Helper T cell (primary cell): ENCODE results near the genes LYRM7, CDC42SE2, MEIKIN, IL3 and P4HA2.

GRCh38 chr5:128167504-128168063, 84.0 kb downstream of the SLC12A2 start:
- PRO-cap, 2 experiments, result no peak in any of the 2 experiments

DNA sequence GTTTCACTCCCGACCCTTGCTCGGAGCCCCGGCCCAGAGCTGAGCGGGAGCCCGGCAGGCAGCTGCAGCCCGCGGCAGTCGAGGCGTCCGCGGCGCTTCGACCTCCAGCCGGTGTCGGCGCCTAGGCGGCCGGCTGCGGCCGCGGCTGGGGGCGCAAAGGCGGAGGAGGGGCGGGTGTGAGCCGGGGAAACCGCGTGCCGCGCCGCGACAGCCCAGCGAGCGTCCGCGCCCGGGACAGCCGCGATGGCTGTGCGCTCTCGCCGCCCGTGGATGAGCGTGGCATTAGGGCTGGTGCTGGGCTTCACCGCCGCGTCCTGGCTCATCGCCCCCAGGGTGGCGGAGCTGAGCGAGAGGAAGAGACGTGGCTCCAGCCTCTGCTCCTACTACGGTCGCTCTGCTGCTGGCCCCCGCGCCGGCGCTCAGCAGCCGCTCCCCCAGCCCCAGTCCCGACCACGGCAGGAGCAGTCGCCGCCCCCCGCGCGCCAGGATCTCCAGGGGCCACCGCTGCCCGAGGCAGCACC, 382 bp downstream of the CHSY3 start:
- PRO-cap, 2 experiments, result no peak in any of the 2 experiments

GRCh38 chr5:130883838-130884415, 281.1 kb downstream of the HINT1 start:
- PRO-cap, 2 experiments, result no peak in any of the 2 experiments

GRCh38 chr5:131069343-131069588, 95.8 kb downstream of the HINT1 start:
- PRO-cap, 2 experiments, result peak in 1 of 2 experiments; most common plus-strand start chr5:131069426 (in 1); most common minus-strand start chr5:131069425 (in 1)

DNA sequence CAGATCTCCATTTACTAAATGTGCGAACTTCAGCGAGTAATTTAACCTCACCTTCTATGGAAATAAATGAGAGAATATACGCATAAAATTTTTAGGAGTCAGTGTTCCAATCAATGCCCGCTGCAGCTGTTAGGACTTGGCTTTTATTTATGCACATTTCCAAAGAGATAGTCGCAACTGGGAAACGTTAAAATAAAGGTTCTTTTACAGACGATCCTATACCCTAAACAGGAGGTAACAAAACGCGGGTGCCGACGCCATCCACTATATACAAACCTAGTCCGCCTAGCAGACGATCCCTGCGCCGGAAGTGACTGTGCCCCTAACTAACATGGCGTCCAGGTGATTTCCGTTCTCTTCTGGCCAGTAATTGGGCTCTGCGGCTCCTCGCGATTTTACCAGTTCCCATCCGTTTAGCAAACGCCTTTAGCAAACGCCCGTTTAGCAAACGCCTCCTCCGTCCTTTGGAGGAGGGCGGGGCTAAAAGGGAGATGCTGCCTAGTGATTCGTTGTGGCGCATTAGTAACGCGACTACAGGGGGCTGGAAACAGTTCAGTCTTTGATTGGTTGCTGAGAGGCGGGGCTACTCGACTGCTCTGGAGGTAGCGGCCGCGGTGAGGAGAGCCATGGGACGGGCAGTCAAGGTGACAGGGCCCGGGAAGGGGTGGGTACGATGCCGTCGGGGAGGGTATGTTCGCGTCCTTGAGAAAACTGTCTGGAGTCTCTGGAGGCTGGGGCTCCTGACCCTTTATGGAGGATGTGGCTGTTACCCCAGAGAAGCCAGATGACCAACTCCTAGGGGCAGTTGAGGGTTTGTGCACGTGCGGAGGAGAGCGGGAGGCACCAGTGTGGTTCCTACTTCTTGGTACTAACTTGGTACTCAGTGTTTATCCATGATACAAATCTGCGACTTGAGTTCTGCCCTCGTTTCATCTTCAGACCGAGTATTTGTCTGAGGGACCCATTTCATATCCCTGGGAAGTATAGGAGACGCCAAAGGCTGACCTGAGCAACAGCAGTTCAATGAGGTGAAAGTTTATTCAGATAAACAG, at the start of gene LYRM7:
TSS of gene LYRM7 (plus strand) at position 550 of the 1,052 bp plus-strand sequence.
- PRO-cap, 2 experiments, result peak in 2 of 2 experiments; most common plus-strand start position 550 of the sequence (in 1); most common minus-strand start position 312 of the sequence (in 2)

GRCh38 chr5:131263196-131263418, 746 bp upstream of the CDC42SE2 start:
- PRO-cap, 2 experiments, result no peak in any of the 2 experiments

- PRO-cap, 2 experiments, result peak in 2 of 2 experiments; most common plus-strand start chr5:131264102 (in 2); most common minus-strand start chr5:131263699 (in 2)
Measured at GRCh38 chr5:131263419-131264547, at the start of gene CDC42SE2. CDC42SE2 (plus strand) TSS chr5:131264053.

GRCh38 chr5:131277659-131278217, 13.9 kb downstream of the CDC42SE2 start:
- PRO-cap, 2 experiments, result no peak in any of the 2 experiments

DNA sequence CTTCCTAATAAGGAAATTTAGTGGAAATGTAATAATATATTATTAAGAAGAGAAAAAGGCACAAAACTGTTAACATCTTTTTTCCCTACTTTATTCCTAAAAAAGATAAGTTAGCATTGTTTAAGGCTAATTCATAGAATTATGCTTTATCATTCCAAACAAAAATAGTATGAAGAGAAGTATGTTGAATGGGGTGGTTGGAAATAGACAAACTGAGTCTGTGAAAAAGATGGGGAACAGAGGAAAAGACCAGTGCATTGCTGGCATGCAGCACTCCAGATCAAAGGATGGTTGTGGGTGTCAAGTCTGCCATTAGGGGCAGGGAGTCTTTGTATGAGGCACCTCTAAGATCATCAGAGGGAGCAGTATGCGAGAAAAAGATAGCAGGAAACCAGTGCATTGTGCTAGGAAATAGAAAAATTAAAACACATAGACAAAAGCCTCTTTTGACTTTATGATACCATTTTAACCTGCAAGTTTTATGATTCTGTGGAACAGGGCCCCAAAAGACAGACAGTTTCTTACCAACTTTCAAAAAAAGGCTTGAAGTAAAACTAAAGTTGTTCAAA, 119.1 kb downstream of the CDC42SE2 start:
- PRO-cap, 2 experiments, result no peak in any of the 2 experiments

GRCh38 chr5:131498260-131499172, 136.5 kb downstream of the RAPGEF6 start:
- PRO-cap, 2 experiments, result no peak in any of the 2 experiments

GRCh38 chr5:131945474-131945969, at the start of gene MEIKIN:
MEIKIN (minus strand) TSS chr5:131945663.
- PRO-cap, 2 experiments, result no peak in any of the 2 experiments

DNA sequence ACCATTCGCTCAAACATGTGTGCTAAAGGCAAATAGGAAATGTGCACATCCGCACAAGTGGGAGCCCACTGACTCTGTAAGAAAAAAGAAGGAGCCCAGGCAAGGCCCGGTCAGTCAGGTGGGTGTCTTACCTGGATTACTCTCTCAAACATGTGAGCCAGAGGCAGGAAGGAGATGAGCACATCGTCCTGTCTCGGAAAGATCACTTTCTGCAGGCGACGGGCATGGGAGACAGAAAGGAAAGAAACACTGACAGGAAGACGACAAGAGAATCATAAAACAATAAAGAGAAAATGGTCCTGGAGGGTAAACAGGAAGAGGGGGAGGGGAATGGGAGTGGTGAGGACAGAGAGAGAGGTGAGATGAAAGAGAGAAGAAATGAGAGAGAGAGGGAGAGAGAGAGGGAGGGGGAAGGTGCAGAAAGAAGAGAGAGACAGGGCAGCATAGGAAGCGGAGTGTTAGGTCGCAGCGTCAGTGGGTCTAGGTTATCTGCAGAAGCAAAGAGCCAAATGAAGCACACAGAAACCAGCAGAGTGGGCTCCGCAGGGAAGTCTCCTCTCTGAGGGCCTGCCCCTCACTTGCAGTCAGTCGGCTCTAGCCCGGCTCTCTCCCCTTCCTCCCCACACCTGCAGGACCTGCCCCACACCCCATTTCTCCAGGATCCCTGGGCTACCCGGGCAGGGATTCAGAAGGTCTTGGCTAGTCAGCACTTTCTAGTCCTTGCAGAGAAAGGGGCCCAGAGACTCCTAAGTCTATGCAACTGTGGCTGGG, 29.5 kb upstream of the MEIKIN start:
- PRO-cap, 2 experiments, result peak in 2 of 2 experiments; most common plus-strand start position 436 of the sequence (in 2); most common minus-strand start position 244 of the sequence (in 1)

DNA sequence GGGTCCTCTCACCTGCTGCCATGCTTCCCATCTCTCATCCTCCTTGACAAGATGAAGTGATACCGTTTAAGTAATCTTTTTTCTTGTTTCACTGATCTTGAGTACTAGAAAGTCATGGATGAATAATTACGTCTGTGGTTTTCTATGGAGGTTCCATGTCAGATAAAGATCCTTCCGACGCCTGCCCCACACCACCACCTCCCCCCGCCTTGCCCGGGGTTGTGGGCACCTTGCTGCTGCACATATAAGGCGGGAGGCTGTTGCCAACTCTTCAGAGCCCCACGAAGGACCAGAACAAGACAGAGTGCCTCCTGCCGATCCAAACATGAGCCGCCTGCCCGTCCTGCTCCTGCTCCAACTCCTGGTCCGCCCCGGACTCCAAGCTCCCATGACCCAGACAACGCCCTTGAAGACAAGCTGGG, at the start of gene IL3:
TSS of gene IL3 (plus strand) at position 274 of the 422 bp plus-strand sequence.
- PRO-cap, 2 experiments, result no peak in any of the 2 experiments

GRCh38 chr5:132226857-132227708, 570 bp downstream of the P4HA2 start:
- PRO-cap, 2 experiments, result no peak in any of the 2 experiments

DNA sequence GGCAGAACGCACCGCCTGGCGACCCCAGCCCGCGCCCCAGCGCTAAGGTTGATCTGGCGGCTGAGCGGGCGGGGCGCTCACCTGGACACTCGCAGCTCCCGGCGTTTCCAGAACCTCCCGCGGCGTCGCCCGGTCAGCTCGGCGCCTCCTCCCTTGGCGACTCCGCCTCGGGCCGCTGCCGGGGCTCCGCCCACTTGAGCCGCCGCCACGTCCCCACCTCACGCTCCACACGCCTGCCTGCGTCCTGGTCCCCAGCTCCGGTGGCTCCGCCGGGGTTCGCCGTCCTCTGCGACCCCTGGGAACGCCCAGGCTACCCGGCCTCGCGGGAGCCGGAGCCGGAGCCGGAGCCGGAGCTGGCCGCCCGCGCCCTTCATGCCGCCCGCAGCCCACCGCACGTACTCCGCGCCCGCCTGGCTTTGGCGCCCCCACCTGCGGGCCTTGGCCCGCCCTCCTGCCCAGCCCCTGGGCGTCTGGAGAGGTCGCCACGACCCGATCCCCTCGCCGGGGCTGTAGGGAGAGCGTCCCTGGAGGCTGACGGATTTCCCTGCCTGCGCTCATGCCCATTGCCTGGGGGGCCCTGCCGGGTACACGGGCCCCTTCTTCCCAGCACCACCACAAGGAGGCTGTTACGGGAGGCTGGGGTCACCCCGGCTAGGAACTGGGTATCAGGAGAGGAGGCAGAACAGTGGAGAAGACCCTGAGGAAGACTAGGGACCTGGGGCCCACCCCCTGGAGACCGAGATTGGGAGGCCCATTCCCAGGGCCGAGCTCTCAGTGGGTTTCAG, at the start of gene P4HA2:
TSS of gene P4HA2 (minus strand) at position 145 of the 785 bp plus-strand sequence.
- PRO-cap, 2 experiments, result no peak in any of the 2 experiments

DNA sequence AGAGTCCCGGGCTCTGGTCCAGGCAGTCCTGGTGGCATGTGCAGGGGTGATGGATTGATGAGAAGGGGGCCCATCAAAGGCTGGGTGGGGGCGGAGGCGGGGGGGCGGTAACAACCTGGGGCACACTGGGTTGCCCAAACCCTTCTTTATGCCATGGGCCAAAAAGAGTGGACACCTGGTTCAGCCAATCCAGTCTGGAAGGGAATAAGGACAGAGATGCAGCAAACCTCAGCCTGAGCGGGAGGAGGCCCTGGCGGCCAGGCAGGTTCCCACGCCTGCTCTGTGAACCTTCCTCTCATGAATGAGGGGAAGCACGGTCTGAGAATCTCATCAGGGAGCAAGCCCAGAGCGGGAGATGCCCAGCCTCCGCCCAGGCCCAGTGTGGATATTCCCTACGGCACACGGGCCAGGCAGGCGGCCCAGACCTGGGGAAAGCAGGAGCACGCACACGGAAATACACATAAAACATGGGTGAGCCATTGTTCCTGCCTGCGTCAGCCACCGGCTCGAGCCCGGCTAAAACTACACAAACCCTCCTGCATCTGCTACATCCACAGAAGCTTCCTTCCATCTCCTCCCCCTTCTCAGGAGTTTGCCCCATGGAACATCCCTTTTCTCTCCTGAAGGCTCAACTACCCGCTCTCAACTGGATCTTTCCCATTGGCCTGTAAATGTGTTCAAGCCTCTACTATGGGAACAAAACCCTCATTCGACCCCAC, 1.0 kb upstream of the P4HA2 start:
- PRO-cap, 2 experiments, result no peak in any of the 2 experiments

DNA sequence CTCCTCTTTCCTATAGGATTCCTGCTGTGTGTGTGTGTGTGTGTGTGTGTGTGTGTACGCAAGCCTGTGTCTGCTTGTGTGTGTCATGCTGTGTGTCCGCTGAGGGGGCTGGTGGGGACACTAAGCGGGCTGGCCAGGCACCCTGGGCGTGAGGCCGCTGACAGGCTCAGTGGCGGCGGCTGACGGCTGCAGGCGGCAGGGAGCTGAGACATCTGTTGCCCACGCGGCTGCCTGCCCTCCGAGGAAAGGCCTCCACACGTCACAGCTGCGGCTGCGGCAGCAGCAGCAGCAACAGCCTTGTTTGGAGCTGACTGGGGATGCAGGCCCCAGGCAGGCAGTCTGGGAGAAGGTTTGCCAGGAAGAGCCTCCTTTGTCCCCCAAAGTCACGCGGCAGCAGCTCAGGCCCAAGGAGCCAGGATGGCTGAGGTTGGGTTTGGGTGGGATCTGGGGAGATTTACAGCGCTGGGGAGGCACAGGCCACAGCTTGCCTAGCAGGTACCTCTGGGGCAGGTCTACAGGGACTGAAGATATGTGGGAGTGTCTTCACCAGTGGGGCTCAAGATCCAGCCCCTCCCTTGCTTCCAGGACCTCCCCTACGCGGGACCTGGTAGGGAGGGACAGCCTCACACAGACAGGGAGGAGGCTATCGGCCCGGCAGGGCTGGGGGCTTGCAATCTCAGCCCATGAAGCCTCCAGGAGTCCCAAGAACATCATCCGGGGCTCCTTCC, 1.8 kb downstream of the PDLIM4 start:
- PRO-cap, 2 experiments, result no peak in any of the 2 experiments

- PRO-cap, 2 experiments, result no peak in any of the 2 experiments
Measured at GRCh38 chr5:132385015-132385507, 15.6 kb downstream of the SLC22A5 start.

DNA sequence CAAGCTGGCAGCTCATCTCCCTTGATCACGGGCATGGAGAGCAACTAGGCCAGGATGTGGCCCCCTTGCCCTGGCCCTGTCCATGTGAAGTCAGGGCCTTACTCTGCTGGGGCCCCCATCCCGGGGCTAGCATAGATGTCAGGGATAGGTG, 41.9 kb downstream of the SLC22A5 start:
- PRO-cap, 2 experiments, result no peak in any of the 2 experiments

DNA sequence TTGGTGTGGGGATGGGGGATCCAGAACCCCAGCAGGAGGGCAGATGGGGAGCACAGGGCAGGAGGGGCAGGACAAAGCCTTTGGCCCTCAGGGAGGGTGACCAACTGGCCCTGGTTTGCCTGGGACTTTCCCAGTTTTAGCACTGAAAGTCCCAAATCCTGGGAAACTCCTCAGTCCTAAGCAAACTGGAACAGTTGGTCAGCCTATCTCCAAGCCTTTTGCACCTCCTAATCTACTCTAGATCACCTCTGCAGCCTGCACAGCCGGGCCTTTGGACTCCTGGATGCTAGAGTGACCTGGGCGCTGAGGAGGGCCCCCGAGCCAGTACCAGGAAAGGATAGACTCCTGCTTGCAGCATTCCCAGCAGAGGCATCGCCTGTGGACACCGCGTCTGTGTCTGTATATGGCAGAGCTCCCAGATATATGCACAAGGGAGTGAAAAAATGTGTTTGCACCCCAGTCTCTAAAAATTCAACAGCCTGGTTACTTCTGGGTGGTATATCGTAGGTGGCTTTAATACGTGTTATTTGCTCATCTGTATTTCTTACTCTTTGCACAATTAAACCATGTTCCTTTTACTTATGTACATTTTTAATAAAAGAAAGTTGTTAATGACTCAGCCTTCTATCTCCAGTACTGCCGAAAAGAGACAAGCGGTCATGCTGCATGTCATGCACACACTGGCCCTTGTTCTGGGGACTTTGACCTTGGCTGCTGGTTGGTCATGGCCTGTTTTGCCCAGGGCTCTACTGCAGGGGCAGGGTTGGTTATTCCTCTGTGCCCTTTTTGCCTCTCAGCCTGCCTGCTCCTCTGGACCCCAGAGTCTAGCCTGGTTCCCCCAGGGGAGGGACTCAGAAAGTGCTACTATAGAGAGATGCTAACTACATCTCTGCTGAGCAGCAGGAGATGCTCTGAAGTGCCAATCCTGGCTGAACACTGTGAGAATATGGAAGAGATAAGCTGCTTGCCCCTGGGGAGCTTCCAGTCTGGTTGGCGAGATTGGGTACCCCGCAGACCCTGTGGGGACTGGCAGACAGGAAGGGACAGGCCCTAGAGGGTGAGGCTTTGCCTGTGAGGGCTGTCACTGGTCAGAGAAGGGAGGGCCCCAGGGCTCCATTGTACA, 14.8 kb downstream of the IRF1 start:
- PRO-cap, 2 experiments, result no peak in any of the 2 experiments